SJSA1 (cell line): ENCODE results near the gene SLCO1A2.

GRCh38 chr12:20371088-20371638, 2.8 kb downstream of the PDE3A start:
- RAMPAGE, long total RNA, result no peak

DNA sequence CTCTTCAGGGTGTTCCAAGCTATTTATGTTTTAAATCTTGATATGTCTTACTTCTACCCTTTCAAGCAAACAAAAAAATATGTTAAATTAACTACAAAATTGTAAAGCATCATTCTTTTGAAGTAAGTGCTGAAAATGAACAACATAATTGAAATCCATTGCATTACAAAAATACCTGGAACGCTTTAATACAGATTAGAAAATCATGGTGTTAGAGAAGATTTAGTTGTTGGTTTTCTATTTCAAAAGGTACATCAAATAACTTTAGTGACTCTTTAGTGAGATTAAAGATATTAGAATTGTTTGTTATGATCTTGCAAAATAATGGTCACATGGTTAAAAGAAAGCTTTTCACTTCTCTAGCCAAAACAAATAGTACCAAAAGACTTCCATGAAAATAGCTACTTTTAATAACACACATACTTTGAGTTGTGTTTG, at the start of gene SLCO1A2:
TSS of gene SLCO1A2 (minus strand) at position 266 of the 438 bp plus-strand sequence.
- RAMPAGE, long total RNA, result no peak

DNA sequence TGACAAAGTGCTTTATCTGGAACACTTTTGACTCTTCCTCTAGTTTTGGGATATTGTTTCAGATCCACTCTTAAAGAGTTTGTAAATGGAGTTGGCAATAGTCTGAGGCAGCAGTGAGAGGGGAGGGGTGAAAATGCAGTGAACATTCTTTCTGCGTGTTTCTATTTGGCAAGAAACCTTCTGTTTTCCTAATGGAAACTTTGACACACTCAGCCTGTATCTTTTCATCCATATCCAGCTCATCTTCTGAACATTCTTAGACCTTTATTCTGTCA, 57.3 kb upstream of the KCNJ8 start:
- RAMPAGE, long total RNA, result no peak

DNA sequence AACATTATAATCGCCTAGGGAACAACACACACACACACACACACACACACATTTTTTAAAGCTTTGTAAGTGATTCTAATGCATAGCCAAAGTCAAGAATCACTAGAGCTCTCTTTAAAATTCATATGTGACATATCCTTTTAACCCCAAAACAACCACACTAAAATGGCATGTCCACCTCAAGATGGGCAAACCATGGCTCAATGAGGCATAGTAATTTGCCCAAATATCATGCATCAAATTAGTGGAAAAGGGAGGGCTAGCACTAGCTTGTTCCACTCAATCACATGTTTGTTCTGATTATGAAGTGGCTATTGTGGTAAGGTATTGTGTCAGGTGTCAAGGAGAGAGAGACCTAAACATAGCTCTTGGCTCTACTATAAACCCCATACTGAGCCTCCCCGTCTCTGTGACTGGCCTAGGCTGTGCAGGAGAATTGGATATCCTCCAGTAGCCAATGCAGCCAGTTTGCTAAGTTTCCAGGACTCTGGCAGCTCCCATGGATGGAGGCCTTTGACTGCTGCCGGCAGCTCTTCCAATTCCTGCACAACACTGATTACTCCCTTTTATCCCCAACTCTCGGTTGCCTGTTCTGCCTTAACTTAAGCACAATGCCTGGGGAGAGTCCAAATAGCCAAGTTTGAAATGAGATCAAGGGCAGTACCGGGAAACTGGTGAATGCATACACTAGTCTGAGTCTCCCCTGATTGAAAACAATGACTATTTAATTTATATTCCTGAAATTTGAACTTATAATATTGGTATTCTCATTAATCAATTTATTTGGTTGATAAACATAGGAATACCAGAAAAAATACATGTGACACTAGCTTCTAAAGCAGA, 59.3 kb downstream of the ABCC9 start:
- RAMPAGE, long total RNA, result no peak

DNA sequence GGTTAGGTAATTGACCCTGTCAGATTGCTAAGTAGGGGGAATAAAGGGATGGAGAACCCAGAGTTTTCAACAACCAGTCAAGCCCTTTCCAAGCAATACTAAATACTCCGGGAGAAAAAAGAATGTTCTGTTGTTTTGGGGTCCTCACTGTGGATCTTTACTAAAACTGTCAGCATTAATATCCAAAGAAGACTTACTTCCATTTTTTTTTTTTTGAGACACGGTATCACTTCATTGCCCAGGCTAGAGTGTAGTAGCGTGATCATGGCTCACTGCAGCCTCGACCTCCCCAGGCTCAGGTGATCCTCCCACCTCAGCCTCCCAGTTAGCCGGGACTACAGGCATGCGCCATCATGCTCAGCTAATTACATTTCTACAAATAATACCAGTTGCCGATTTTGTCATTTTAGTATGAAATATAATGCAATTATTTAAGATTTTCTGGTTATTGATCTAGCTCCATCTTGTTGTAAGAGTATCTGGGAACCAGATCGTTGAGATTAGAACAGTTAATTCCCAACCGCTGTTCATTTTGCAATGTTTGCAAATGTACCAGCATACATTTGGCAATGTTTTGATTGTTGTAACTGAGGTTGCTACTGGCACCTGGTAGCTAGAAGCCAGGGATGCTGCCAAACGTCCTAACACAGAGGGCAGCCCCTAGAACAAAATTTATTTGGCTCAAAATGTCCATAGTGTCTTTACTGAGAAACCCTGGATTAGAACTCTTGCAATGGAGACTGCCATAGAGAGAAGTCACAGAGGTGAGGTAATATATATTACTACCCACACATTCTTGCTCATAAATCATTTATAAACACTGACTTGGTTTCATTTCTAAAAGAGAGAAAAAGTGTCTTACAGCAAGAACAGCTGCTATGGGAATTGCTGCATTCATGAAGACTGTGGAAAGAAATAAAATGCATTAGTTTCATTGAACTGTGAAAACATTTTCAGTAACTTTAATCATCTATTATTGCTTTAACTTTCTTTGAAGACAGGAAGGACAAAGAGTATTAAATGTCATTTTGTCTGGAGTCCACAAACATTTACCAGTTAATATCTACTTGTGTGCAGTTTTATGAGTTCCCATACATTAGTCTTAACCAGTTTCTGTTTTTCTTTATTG, 46.4 kb downstream of the ABCC9 start:
- RAMPAGE, long total RNA, result no peak

DNA sequence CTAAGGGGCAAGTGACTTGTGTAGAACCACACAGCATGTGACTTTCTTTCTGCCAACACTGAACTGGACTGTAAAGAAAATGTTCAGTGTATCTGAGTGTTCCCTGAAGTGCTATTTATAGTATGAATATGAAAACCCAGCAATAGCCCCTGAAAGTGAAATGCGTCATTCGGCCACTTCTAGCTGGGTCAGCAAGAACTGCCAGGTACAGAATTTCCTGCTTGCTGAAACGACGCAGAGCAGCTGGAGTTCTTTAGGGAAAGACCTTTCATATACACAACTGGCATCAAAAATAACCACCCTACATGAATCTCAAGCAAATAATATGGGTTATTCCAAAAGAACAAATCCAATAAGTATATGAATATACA, 78.3 kb downstream of the ST8SIA1 start:
- RAMPAGE, long total RNA, result no peak

- RAMPAGE, long total RNA, result no peak
Measured at GRCh38 chr12:22275679-22276363, 58.7 kb downstream of the ST8SIA1 start.

- RAMPAGE, long total RNA, result no peak
Measured at GRCh38 chr12:22332873-22333733, 1.4 kb downstream of the ST8SIA1 start.

DNA sequence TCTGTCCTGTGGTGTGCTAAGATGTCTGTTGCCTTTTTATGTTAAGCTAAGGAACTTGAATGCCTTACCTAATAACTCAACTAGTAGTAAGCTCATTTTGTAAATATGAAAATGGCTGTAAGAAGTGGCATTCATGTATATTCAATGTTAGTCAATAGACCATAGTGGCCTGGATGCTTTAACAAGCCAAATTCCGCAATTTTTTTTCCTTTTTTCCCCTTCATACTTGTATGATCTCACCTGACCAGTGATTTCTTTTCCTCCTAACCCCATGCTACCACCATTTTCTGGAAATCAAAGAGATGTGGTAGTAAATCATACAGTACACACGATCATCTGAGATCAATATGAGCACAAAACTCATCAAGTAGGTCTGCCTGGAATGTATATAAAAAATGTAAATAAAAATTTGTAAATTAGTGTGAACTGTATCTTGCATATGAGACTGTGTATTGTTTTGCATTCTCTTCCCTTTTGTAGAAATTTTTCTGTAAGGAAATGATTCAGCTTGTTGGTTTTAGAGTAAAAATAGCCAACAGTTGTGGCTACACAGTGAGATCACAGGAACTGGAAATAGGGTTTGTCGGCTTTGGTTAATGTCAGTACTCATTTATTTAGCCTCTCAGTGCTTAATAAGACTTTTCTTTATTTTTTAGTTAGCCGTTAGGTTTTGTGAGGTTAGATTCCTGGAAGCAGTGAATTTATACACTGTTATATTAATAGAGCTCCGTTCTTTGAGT, 62.5 kb downstream of the ETNK1 start:
- RAMPAGE, long total RNA, result no peak

DNA sequence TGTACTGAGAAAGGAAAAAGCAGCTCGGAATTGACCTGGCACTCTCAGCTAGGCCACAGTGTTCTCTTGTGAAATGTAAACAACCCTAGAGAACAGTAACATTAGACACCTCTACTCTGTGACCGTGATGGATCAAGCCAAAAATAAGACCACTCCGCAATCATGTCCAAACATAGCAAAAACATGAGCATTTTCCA, 135.3 kb downstream of the ETNK1 start:
- RAMPAGE, long total RNA, result no peak

DNA sequence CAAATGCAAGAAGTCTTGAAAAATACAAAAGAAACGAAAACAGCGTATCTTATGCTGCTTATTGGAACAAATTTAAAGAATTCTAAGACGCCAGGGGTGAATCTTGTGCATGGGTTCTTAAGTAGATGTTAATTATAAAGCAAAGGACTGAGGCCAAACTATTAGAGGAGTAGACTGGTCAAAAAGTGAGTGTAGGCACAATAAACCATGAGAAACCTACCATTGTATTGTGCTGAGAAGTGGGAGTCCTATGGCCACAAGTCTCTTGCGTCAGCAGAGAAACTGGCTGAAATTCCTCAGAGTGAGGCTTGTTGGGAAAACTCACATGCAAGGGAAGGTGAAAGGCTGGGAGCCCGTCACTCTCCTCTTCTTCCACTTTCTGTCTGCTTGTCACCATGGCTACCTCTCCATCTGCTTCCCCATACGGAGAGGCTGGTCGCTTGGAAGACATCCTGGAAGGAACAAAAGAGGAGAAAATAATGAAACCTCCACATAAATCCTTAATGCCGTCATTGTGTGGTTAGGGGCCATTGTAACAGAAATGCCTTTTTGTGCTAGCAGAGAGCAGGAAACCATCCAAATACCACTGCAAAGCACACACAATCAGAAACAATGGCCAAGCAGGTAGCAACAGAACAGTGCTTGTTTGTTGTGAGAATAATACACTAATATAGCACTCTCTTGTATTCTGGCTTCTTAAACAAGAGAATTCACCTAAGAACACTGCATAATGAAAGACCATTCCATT, 53.7 kb downstream of the SOX5 start:
- RAMPAGE, long total RNA, result no peak

DNA sequence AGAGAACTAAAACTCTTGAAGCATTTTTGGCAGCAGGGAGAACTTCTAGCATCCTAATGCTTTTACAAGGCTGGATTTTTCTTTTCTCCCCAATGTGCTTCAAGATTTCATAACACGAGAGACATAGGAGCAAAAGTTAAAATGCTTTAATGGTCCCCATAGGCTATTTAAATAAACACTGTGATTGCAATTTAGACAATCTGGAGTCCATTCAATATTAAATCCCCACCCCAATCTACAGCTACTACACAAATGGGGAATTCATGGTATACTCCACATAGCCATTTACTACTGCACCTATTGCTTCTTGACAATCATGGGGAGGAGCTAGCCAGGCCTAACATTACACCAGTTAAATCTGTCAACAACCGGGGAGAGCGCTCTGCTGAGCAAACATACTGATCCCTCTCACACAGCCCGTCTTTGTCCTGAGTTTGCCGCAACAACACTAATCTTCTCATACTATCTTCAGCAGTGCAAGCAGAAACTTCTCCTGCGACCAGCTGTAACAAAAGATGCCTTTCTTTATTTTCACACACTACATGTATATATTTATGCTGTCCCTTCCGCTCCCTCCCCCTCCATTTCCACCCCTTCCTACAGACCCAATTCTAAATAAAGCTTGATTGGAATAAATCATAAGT, 120.3 kb upstream of the SOX5 start:
- RAMPAGE, long total RNA, result no peak

GRCh38 chr12:24078017-24078883, 128.8 kb upstream of the SOX5 start:
- RAMPAGE, long total RNA, result no peak

DNA sequence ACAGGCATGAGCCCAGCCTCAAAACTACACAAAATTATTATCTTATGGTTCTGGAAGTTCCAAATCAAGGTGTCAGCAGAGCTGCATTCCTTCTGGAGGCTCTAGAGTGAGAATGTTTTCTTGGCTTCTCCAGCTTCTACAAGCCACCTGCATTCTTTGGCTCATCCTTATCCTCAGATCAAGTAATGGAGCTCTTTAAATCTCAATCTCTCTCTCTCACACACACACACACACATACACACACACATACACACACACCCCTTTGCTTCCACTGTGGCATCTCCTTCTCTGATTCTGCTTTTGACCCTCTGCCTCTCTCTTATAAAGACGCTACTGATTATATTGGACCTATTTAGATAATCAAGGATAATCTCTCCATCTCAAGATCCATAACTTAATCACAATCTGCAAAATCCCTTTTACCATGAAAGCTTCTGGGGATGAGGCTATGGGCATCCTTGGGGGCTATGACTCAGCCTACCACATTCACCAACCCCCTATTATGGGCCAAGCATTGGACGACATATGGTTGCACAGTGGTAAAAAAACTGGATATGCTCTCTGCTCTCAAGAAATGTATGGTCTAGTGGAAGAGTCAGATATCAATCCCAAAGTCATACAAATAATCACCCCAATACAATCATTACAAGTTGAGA, 12.3 kb downstream of the BCAT1 start:
- RAMPAGE, long total RNA, result no peak

DNA sequence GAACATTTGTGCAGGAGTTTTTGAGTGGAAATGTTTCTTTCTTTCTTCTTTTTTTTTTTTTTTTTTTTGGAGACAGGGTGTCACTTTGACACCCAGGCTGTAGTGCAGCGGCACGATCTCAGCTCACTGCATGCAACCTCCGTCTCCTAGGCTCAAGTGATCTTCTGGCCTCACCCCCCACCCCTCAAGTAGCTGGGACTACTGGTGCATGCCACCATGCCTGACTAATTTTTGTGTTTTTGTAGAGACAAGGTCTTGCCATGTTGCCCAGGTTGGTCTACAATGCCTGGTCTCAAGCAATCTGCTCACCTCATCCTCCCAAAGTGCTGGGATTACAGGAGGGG, 34.4 kb upstream of the IRAG2 start:
- RAMPAGE, long total RNA, result no peak

DNA sequence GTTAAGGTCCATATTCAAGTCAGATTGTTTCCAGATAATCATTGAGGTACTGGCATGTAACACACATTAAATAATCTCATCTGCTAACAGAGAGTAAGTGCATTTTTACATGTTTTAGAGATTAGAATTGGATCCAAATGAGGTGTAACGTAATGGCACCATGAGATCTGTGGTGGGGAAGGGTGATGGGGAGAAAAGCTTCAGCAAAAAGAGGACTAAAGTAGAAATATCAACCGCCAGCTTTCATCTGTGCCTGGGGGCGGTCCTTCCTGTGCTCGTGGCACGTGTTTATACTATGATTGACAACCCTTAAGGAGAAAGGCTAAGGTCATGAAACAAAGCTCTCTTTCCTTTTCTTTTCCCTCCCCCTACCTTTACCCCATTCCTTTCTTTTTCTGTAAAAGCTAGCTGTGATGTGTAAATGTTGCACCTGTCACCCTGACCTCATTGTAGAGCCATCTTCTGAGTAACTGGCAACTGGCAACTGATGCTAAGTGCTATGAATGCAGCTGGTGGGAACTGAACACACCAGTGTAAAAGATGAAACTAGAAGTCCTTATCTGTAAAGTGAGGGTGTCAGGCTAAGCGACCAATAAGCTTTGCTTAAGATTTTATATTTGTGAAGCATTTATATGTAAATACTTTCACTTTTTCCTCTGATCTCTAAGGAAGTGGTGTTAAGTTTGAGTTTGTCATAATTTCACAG, 898 bp upstream of the IRAG2 start:
- RAMPAGE, long total RNA, result no peak

- RAMPAGE, long total RNA, result no peak
Measured at GRCh38 chr12:25054580-25055182, 2.2 kb downstream of the IRAG2 start.

GRCh38 chr12:25056037-25056439, 3.5 kb downstream of the IRAG2 start:
- RAMPAGE, long total RNA, result no peak

DNA sequence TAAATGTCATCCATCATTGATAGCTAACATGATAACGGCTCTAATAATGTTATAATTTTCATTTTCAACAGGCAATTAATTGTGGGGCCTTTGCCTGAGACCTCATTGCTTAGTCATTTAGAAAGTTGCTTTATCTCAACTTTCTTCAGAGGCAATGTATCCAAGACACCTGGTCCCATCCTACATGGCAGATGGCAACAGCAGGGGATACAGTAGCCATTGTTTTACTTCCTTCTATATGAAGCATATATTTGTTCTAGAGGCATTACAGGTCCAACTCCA, 6.0 kb downstream of the IRAG2 start:
- RAMPAGE, long total RNA, result no peak

- RAMPAGE, long total RNA, result no peak
Measured at GRCh38 chr12:25713260-25713609, 160.2 kb upstream of the LMNTD1 start.